Temporal lobe (tissue), 2 donors: ENCODE results near the genes DDX27 and B4GALT5.

GRCh38 chr20:48826776-48827761 is 730 bp downstream of the PREX1 start:
- RAMPAGE, long total RNA: no peak

- RAMPAGE, long total RNA: no peak
These were observed 54.4 kb downstream of the ARFGEF2 start for GRCh38 chr20:48975863-48976316.

GRCh38 chr20:49188491-49188887 is 355 bp upstream of the STAU1 start:
- RAMPAGE, long total RNA: no peak

- RAMPAGE, long total RNA: start-site peak on the plus strand at chr20:49219378-49219479, 638 and 438 reads in 2 replicates
These were observed at the start of gene DDX27 for GRCh38 chr20:49218872-49220256. Gene DDX27, plus strand, starts transcription at chr20:49219416.

GRCh38 chr20:49282244-49282701 is 4.4 kb upstream of the ZNFX1 start:
- RAMPAGE, long total RNA: no peak

- RAMPAGE, long total RNA: no peak
These were observed 56.0 kb downstream of the KCNB1 start for GRCh38 chr20:49426342-49426919.

DNA sequence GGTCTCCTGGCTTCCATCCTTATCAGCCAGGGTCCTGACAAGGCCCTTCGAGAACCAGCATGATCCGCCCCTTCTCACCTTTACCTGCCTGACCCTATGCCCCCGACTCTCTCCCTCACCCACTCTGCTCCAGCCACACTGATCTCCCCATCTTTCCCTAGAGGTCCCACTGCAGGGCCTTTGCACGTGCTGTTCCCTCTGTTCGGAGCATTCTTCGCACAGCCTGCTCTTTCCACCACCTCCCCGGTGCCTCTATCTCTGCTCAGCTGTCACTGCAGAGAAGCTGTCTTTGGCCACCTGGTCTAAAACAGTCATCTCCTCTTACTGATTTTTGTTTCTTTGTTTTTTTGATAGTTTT is 1.5 kb upstream of the PTGIS start:
- RAMPAGE, long total RNA: no peak

- RAMPAGE, long total RNA: no peak
These were observed 12.1 kb upstream of the PTGIS start for GRCh38 chr20:49579844-49580581.

- RAMPAGE, long total RNA: no peak
These were observed 43.1 kb upstream of the PTGIS start for GRCh38 chr20:49611069-49611463.

- RAMPAGE, long total RNA: no peak
These were observed 41.6 kb downstream of the B4GALT5 start for GRCh38 chr20:49671962-49672624.

DNA sequence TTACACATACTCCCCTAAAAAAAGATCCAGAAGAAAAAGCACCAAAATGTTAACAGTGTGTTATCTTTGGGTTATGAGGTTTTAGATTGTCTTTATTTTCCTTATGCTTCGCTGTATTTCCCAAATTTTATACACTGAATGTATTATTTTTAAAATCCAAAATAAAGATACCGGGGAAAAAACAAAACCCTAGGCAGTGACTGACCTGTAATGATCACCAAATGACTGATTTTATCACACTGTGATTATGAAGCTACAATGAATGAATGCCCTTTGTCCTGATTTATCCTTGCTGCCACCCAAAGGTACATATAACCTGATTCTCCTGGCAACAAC is 22.0 kb downstream of the B4GALT5 start:
- RAMPAGE, long total RNA: no peak

- RAMPAGE, long total RNA: no peak
These were observed at the start of gene B4GALT5 for GRCh38 chr20:49713817-49714297. Gene B4GALT5, minus strand, starts transcription at chr20:49713878.

DNA sequence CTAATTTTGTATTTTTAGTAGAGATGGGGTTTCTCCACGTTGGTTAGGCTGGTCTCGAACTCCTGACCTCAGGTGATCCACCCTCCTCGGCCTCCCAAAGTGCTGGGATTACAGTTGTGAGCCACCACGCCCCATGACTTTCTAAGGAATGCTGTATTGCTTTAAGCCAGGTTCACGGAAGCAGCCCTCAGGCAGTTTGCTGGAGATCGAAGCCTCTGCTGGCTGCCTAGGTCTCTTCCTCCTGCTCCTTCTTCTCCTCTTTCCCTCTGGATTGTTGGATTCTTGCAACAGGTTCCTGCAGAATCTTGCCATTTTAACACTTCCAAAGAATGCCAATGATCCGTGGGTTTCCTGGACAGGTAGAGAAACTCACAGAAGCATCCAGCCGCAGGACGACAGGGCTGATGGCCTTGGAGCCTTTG is 29.3 kb upstream of the B4GALT5 start:
- RAMPAGE, long total RNA: no peak

DNA sequence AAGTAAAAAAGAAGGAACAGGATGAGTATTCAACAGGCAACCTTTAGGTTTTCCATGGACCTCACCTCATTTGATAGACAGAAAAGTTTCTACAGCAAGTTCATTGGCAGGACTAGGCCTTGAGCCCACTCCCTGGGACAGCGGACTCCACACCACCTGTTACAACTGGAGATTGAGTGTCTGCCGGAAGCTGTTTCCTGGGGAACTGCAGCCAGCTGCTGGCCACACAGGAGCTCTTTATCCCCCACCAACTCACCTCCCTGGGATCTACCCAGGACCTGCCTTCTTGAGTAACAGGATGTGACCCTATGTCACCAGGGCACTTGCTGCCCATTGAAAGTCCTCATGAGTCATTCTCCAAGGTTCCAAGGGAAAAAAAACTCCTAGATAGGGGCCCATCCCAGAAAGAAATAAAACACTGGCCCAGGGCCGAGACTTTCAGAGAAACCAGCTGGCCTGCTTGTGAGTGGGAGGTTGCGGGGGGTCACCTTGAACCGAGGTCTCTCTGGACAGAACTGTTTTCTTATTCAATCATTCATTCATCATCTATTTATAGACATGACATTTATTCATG is 37.4 kb upstream of the SLC9A8 start:
- RAMPAGE, long total RNA: no peak

DNA sequence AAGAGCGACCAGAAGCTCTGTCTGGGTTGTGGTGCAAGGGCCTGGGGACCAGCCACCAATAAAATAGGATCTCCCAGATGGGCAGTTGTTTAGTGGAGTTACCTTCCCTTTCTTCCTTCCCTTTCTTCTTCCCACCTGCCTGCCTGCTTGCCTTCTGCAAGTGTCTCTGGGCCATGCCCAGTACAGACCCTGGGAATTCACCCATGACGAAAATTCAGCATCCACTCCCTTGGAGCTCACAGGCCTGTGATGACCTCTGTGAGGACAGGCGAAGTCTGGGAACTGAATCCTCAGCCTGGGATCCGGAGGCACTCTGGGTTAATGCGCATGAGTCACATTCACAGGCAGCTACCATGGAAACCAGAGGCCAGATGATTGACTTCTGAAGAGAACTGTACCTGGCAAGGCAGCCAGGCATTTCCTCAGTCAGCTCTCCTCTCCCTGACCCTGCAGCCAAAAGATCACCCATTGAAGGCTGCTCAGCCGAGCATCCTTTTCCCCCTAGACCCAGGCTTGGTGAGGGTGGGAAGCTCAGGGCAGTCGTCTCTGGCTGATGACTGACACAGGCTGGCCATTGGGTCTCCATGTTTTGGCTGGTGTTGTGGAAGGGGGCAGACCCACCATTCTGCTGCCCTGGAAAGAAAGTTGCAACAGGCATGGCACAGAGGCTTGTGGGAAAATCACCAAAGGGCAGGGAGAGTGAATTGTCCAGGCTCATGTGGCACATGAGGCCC is 41.1 kb downstream of the SLC9A8 start:
- RAMPAGE, long total RNA: no peak

DNA sequence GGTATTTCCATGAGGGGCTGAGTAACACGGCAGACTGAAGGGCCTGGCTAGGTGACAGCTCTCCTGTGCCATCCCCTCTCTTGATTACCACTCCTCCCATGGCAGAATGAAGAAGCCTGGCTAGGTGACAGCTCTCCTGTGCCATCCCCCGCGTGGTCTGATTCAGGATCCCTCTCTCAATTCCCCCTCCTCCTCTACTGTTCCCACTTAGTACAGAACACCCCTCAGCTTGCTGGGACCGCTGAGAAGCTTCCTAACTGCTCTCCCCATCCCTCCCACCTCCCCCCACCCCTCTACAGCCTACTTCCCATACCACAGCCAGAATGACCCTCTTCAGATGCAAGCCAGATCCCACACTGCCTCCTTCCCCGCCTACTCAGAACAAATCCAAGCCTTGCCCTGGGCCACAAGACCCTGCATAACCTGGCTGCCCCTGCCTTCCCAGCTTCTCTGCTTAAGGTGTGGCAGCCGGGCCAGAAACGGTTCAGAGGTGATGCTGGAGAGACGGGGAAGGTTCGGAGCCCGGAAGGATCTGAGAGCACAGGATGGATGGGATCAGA is 7.7 kb downstream of the SPATA2 start:
- RAMPAGE, long total RNA: no peak

GRCh38 chr20:49914163-49915224 is 835 bp downstream of the SPATA2 start:
- RAMPAGE, long total RNA: no peak

DNA sequence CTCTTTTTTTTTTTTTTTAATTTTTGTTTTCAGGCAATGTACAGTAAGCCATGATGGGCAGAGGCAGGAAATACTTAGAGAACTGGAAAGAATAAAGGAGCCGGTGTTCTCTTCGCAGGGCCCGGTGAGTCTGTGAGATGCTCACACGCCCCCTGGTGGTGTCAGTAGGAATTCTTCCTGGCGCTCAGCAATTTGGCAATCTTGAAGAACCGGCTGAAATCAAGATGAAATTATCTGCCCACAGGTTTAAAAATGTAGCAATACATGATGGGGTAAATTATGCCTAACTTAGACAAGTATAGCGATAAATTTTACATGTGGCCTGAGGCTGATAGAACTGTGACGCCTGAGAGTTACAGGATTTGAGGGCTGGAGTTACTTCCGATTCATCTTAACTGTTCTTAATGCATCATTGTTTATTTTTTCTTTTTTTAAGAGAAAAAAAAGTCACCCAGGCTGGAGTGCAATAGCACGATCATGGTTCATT is 7.5 kb upstream of the RNF114 start:
- RAMPAGE, long total RNA: no peak

- RAMPAGE, long total RNA: no peak
These were observed 51.0 kb downstream of the SNAI1 start for GRCh38 chr20:50033675-50034253.

DNA sequence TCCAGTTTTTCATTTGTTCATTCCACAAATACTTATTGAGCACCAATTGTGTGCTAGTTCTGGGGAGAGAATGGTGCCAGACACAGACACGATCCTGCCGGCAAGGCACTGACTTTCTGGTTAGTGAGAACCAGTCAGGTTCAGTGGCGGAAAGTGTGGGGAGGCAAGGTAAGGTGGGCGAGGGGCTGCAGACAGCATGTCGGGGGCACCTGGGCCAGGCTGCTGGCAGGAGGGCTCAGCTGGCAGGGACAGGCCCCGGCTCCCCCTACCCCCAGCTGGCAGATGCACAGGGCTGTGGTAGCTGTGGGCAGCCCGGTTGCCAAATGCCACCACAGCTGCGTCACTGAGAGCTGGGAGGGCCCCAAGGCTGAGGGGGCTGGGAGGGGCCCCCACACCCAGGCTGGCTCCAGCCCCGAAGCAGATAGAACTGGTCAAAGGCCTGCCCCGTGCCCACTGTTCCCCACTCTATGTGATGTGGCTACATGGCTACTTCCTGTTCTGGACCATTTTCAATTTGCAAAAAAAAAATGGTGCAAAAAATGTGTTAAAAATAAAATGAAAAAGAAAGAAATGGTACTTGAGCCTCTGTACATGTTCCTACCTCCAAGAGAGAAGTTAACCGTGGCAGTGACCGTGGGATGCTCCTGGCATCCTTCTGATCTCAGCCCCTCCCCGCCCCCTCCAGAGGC is 64.5 kb downstream of the UBE2V1 start:
- RAMPAGE, long total RNA: no peak